Duodenum (tissue), 1 donor: ENCODE data around the gene VCX3B.

GRCh38 chrX:2708573-2709451 is 17.7 kb downstream of the CD99 start:
- PRO-cap = no peak

DNA sequence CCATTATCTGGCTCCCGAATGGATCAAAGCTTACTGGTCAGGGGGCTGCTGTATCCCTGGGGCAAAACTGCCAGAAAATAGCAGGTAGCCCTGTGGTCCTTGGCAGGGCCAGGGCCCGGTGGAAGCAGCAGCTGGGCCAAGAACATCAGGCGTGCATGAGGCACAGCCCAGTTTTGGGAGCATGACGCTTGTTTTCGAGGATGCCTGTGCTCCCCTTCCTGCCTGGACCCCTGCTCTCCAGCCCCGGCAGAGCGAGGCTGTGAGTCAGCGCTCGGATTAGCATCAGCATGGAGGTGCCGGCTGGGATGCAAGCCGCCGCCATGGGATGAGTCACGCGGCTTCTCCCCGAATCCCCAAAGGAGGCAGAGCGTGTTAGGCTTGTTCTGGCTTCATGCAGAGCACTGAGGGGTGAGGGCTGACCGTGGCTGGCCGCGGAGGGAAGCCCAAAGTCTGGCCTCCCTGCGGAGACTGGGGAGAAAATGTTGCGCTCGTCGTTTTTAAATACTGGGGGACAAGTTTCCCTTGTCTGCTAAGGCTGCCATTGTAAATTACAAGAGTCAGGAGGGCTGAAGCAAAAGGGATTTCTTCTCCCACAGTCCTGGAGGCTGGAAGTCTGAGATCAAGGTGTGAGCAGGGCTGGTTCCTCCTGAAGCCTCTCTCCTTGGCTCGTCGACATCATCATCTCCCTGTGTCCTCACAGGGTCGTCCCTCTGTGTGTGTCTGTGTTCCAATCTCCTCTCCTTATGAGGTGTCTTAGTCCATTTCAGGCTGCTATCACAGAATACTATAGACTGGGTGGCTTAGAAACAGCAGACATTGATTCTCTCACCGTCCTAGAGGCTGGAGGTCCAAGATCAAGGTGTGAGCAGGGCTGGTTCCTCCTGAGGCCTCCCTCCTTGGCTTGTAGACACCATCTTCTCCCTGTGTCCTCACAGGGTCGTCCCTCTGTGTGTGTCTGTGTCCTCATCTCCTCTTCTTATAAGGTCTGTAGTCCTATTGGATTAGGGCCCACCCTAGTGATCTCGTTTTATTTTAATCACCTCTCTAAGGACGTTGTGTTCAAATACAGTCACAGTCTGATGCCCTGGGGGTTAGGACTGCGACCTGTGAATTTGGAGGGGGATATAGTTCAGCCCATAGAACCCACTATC is 23.6 kb upstream of the GYG2 start:
- PRO-cap = no peak

GRCh38 chrX:2889560-2890117 is 39.5 kb downstream of the ARSD start:
- PRO-cap = no peak

DNA sequence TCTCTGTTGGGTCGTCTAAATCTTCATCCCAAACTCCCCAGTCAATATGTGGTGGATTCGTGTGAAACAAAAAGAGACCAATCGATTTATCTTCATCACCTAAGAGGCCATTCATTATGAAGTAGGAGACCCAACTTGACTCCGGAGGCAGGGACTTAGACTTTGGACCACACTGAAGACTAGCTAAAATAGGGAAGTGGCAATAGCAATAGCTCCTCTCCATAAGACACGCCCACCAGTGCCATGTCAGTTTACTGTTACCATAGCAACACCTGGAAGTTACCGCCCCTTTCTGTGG is 163.4 kb downstream of the PRKX start:
- PRO-cap = no peak

DNA sequence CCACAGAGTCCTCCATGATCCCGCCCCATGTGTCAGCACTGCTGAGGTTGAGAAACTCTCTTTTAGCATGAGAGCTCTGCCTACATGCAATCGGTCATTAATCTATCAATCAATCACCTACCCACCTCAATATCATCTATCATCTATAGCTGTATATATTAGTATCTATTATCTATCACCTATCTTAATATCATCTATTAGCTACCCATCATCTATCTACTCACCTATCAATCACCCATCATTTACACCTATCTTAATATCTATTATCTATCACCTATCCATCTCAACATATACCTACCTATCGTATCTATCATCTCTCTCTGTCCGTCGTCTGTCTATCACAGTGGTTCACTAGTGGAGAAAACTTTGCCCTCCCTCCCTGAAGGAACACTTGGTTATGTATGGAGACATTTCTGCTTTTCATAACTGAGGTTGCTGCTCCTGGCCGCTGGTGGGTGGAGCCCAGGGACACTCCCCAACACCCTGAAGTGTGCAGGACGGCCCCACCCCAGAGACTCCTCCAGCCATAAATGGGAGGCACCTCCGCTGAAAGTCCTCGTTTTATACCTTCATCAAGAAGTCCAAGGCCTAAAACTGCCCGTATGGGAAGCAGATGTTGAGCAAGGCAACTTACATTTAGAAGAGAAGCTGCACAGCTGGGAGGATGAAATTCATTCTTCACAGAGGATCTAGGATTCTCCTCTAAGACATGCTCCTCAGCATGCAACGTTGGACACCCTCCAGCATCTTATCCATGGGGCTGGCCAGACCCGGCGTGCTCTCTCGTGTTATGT is 43.7 kb downstream of the PRKX start:
- PRO-cap = no peak

- PRO-cap = unidirectional peak, plus-strand start at chrX:3712493
Measured at GRCh38 chrX:3711929-3712914, 1.2 kb downstream of the PRKX start.

DNA sequence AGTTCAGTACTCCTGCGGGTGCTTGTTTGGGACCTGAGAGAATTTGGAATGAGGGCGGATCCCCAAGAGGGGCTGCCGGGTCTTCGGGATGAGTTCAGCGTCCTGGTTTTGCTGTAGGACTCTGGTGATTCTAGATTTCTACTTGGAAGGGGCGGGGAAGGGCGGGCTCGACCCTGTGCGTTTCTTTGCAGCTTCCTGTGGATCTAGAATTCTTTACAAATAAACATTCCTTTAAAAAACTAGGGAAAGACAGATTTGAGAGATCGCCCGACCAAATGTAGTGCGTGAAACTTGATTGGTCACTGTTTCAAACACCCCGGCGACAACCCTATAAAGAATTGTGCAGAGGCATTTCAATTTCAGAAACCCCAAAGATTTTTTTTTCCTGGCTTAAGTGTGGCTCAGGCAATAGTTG is 777 bp upstream of the PRKX start:
- PRO-cap = no peak

- PRO-cap = no peak
Measured at GRCh38 chrX:3788297-3788928, 75.0 kb upstream of the PRKX start.

DNA sequence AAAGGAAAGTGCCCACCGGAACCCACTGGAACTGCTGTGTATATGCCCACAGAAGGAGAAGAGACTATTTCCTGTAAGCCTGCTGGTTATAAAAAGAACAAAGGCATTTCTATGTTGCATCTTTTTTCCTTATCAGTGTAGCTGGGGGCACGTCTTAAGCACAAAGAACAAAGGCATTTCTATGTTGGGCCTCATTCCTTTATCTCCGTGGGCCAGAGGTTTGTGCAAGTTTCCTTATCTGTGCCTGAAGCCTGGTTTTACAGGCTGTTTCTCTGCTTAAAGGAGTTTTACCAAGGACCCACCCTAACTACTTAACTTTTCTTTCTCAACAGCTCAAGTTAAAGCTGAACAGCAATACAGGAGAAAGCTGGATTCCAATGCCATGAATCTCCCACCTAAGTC is 1176.6 kb downstream of the NLGN4X start:
- PRO-cap = no peak

- PRO-cap = no peak
Measured at GRCh38 chrX:7148556-7148995, 623 bp upstream of the PUDP start.

GRCh38 chrX:7218998-7219864 is 71.3 kb upstream of the PUDP start:
- PRO-cap = no peak

- PRO-cap = no peak
Measured at GRCh38 chrX:7593056-7593926, 249.7 kb upstream of the VCX start.

- PRO-cap = no peak
Measured at GRCh38 chrX:7709921-7710334, 133.0 kb upstream of the VCX start.

DNA sequence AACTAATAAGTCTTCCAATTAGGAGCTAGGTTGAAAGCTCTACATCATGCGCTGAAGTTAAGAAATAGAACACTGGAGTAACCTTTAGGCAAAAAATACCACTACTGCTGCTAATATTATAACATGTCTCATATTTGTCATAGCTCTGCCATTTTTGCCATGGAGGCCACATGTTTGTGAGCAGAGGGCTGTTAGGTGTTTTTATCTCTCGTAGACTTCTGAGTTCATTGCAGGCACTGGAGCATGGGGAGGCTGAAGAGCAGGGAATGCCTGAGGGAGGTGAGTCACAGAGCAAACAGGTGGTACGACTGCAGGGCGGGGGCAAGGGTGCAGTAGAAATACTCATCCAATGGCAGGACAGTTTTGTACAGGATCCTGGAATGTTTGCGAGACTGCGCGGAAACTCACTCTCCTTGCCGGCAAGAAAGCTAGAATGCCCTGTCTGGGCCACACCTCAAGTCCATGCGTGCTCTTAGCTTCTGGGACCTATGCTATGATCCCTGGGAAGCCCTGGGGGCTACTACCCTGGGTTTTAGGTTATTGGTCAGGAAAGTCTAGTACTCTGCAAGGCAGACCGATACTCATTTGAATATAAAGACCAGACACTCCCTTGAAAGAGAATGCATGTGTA is 19.9 kb upstream of the VCX2 start:
- PRO-cap = no peak

DNA sequence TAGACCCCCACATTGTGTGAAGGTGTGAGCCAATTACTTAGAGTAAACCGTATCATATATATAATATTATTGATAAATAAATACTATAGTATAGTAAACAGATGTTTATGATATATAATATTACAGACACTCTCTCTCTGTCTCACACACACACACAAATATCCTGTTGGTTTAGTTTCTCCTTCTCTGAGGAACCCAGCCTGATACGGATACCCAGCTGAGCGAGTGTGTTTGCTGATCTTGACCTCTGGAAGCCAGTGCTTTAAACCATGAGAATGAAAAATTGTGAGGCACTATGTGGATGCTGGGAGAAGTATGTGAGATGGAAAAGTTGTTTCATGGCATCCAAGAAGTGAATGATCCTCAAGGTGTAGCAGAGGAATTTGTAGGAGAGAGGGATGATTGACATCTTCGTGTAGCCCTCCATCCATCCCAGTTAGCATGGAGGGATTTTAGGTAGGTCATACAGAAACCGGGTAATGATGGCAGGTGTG is at the start of gene VCX3B:
Gene VCX3B (plus strand): TSS at position 296 of the 494 bp plus-strand sequence.
- PRO-cap = no peak

GRCh38 chrX:8681390-8681659 is 50.6 kb downstream of the ANOS1 start:
- PRO-cap = no peak

GRCh38 chrX:9352239-9352751 is 112.6 kb upstream of the TBL1X start:
- PRO-cap = no peak

GRCh38 chrX:9519920-9520667 is 55.2 kb downstream of the TBL1X start:
- PRO-cap = no peak

GRCh38 chrX:10012113-10012581 is 45.0 kb downstream of the CLDN34 start:
- PRO-cap = no peak

DNA sequence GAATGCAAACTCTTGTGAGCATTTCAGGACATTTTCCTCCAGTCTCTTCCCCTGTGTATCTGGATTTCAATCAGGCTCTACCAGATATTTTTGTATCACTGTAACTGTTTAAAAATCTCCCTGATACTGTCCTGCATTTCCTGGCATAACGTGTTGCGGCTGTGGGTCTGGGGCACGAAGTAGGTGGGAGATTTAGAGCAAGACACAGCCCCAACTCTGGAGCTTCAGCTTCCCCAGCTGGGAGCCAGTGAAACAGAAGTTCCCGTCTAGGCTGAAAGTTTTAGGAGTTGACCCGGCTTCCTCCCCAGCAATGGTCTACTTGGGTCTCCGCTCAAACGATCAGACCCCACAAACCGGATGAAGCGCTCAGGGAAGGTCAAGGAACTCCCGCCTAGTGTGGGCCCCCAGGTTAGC is 46.9 kb downstream of the CLDN34 start:
- PRO-cap = no peak